Heart (tissue), 3 donors: ENCODE measurements around the gene NLRP10.

DNA sequence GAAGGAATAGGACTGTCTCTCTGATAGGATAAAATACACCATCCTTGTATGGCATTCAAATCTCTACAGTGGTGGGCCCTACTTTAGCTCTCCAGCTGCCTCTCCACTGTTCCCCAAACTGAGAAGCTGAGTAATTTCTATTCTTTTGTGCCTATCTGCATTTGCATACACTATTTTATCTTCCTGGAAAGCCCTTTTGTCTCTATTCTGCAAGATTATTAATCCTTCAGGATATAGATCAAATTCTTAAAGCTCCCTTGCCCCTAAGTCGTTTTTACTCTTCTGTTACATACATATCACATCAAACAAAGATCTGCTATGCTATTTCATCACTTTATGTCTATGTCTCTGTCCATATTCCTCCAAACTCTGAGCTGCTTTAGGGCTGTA, 7.5 kb downstream of the PPFIBP2 start:
- RAMPAGE, long total RNA, 2 experiments, result no peak in any of the 2 experiments

- RAMPAGE, long total RNA, 2 experiments, result no peak in any of the 2 experiments
Measured at GRCh38 chr11:7592598-7593281, 78.9 kb downstream of the PPFIBP2 start.

- RAMPAGE, long total RNA, 2 experiments, result no peak in any of the 2 experiments
Measured at GRCh38 chr11:7603814-7604676, 69.3 kb downstream of the CYB5R2 start.

DNA sequence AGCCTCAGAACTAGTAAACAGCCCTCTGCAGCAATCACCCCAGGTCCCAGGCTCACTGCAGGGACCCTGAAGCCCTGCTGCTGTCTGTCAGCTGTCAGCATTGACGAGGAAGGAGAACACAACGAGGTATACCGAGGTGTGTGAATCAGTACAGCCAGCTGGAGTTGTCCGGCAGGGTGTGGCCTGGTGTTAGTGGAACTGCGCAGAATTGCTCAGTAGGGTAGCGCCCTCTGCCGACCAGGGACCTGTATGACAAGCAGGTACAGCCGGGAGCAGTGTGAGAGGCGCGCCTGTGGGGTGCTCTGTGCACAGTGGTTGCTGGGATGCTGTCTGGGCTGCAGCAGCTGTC, 7.6 kb downstream of the CYB5R2 start:
- RAMPAGE, long total RNA, 2 experiments, result no peak in any of the 2 experiments

DNA sequence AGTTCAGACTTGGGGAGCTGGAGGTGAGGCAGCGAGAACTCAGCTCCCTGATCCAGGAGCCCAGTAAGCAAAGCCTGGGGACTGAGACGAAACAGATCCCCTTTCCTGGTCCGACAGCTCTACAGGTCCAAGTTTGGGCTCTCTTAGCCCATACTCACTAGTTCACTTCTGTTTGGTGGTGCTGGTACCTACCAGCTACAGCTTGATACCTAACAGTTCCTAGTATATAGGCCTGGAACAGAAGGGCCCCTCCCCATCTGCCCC, at the start of gene NLRP10:
Gene NLRP10, minus strand, starts transcription at position 199 of the 264 bp plus-strand sequence.
- RAMPAGE, long total RNA, 2 experiments, result no peak in any of the 2 experiments

DNA sequence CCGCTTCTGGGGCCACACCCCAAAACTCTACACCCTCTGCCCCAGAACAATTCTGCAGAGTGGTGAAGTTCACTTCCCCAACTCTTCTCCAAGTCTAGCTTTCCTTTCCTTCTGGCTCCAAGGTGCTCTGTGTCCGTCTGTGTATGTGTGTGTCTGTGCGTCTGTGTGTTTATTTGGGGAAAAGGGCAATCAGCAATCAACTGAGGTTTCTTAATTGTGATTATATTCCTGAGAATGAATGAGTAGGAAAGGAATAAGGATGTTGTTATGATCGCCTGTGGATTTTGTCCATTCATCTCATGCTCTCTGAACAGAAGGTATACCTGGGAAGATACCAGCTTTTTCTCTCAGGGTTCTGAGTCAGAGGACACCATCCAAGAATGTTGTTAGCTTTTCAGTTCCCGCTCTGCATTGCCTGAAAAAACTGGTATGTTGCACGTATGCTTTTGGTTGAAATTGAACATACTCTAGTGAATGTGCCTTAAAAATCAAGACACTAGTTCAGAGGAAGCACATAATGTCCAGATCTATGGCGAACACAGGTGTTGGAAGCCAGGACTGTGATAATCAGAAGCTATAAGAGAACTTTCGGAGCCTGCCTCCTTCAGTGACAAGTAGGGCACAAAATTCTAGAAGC, 23.4 kb downstream of the TUB start:
- RAMPAGE, long total RNA, 2 experiments, result no peak in any of the 2 experiments

DNA sequence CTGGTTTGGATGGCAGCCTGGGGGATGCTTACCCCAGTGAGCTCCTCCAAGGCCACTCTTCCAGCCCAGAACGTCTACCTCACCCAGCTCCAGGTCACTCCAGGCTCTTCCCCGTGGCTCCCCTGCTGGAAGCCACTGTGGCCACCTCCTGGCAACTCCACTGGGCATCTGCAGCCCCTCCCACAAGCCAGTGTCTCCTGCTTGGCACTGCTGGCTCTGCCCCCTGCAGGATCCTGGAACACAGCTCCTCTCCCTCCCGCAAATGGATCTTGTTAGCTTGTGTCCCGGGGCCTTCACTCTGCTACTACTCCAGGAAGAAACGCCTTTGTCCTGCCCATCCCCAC, 29.2 kb downstream of the LMO1 start:
- RAMPAGE, long total RNA, 2 experiments, result start-site peak on the minus strand in 1 of 2 experiments, centred at position 132 of the sequence, 11 reads per replicate

GRCh38 chr11:8282520-8283145, 19.0 kb upstream of the LMO1 start:
- RAMPAGE, long total RNA, 2 experiments, result no peak in any of the 2 experiments

DNA sequence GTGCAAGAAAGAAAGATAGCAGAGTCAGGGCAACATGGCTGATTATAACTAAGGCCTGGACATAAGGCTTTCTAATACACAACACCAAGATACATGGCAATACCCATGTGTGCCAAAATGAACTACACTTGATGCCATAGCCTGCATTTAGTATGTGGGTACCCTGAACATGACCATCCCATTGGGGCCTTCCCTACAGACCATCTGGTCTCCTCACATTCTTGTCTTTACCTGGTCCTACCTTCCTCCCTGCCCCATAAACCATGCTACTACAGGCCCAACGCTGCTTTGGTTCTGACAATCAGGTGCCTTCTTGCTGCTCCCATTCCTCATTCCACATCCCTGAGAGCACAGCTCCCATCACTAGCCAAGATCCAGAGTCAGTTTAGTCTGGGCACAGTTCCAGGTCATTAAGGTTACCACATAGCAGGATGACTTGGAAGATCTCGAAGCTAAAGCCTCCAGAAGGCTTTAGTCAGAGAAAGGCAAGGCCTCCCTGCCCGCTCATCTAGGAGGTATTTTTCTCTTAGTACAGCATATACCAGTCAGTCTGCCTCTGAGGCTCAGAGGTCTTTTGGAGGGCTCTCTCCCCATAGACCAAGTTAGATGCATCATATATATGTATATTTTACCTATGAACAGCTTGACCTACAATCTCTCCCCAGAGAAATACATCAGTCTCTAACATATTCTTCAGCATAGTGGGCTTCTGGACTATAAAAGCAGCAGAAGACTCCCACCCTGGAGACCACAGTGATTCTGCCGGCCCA, 30.4 kb downstream of the TRIM66 start:
- RAMPAGE, long total RNA, 2 experiments, result no peak in any of the 2 experiments

DNA sequence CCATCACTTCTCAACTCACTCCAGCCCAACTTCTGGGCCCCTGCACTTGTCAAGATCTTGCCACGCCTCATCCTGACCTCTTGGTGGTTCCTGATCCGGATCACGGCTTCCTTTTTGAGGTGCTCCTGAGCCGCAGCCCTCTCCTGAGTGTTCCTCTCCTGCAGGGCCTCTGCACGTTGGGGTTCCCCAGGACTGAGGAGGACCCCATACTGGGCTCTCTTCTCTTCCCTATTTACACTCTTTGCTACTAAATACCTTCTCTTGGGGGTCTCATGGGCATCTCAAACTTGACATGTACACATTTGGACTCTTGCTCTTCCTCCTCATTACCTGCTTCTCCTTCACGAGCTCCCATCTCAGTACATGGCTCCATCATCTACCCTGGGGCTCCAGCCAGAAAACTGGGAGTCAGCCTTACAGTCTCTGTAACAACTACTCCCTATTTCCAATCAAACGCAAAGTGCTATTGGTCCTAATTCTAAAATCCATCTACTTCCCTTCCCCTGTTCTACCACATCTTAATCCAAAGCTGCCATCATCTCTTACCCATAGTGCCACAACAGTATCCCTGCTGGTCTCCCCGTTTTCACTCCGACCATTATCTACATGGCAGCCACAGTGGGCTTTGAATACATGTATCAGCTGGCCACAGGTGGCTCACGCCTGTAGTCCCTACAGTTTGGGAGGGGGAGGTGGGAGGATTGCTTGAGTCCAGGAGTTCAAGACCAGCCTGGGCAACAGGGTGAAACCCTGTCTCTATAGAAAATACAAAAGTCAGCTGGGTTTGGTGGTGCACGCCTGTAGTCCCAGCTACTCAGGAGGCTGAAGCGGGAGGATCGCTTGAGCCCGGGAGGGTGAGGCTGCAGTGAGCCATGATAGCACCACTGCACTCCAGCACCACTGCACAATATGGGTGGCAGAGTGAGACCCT, 23.0 kb downstream of the RPL27A start:
- RAMPAGE, long total RNA, 2 experiments, result no peak in any of the 2 experiments

- RAMPAGE, long total RNA, 2 experiments, result no peak in any of the 2 experiments
Measured at GRCh38 chr11:8707351-8708357, 25.1 kb downstream of the RPL27A start.

- RAMPAGE, long total RNA, 2 experiments, result no peak in any of the 2 experiments
Measured at GRCh38 chr11:8812474-8812868, 2.0 kb upstream of the DENND2B start.

GRCh38 chr11:8913887-8914405, 3.0 kb downstream of the AKIP1 start:
- RAMPAGE, long total RNA, 2 experiments, result no peak in any of the 2 experiments

DNA sequence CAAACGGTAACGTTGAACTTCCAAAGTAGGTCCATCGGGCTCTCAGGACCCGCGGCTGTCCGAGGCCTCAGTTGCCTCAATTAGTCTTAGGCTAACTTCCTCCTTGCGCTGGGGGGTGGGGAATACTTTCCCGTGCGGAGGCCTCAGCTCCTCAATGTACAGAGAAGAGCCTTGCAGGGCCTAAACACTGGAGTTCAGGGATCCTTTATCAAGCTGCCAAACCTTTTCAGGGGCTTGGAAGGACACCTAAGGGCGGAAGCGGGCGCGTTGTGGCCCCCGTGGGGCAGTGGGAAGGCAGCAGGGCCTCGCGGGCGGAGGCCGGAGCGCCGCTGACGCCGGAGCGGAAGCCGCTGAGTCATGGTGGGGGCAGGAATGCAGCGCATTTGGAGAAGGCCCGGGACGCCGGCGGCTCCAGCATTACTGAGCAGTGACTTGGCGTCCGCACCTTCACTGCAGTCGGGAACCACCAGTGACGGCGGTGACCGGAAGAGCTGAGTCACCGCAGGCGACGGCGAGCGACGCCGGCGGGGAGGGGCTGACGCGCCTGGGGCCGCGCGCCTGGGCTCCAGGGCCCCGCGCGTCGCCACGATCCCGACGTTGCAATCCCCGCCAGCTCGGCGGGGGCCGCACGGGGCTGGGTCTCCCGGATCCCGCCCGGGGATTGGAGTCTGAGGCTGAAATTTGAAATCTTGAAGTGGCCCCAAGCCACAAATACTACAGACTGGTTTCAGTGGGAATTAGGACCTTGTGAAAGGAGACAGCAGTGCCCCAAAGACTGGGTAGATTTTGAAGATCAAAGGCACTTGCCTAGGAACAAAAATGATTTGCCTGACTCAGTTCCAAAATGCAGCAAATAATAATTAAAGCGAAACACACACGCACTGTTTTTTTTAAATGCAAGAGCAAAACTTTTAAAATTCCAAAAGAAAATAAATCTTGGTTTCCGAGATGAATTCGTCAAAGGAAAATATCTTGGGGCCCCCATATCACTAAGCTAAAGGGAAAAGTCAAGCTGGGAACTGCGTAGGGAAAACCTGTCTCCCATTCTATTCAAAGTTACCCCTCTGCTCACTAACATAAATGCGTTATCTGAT, 20.1 kb upstream of the IPO7 start:
- RAMPAGE, long total RNA, 2 experiments, result no peak in any of the 2 experiments

GRCh38 chr11:9535288-9535448, 38.3 kb upstream of the WEE1 start:
- RAMPAGE, long total RNA, 2 experiments, result no peak in any of the 2 experiments

GRCh38 chr11:9575718-9576443, 2.4 kb downstream of the WEE1 start:
- RAMPAGE, long total RNA, 2 experiments, result start-site peak on the plus strand in 1 of 2 experiments, at chr11:9575790-9575796 at its widest, 80 reads per replicate

DNA sequence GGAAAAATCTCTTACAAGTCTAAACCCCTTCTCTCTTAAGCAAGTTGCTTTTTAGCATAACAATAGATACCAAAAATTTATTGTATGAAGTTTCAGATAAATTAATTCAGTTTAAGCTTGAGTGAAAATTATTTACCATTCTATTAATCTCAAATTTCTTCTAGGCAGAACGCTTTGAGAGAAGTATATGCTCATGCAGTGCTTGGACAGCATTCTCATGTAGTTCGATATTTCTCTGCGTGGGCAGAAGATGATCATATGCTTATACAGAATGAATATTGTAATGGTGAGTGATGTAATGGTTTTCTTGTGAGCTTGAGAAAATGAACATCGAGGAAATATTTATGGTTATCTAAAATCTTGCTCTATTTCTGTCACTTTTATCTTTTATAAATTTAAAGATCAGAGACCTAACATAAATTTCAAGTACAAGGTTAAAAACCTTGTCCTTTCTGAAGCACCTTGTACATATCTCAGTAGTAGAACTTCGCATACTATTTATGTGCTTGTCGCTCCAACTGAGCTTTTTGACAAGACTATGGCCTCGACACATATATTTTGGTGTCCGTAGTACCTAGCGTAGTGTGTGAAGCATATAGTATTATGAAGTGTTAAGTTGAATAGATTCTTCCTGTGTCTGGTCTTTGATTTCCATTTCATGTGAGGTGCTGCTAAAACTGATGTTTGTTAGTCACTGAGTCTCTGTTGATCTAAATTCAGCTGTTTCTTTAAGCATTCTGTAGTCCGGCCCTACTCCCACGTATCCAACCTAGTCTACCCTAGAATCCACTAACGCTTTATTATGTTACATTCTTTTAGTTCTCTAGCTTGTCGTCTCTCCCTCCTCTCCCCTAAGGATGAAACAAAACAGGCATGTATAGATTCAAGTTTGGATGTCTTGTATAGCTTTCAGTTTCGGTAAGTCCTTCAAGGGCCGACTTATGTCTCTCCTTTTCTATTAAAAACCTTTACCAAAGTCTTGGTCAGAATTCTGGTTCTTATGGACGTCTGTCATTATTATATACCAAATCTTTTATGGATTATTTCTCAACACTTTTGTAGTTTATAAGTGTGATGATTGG, 3.8 kb downstream of the WEE1 start:
- RAMPAGE, long total RNA, 2 experiments, result no peak in any of the 2 experiments

DNA sequence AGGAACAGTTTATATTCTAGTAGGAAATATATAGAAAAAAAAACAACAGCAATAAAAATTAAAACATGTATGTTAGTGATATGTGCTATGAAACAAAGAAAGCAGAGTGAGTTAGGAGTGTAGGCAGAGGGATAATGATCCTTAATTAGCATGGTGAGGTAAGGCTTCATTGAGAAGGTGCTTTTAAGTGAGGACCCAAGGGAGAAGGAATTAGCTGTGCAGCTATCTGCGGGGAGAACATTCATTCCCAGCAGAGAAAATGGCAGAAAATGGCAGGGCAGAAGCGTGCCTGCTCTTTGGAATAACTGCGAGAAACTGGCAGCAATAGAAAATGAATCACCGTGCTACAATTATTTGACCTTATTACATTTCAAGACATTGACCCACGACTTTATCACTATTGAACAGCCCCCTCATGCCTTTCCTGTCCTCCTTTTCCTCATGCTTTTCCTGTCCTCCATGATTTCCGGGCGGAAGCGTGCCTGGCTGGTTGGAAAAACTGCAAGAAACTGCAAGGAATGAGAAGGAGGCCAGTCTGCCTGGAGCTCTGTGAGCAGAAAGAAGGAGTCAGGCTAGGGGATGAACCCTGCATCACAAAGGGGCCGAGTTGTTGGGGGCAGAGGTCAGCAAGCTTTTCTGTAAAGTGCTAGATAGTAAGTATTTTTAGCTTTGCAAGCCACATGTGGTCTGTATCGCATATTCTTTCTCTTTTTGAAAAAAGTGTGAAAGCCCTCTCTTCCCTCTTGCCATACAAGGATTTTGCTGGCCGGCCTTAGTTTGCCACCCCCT, 37.2 kb upstream of the SWAP70 start:
- RAMPAGE, long total RNA, 2 experiments, result no peak in any of the 2 experiments

DNA sequence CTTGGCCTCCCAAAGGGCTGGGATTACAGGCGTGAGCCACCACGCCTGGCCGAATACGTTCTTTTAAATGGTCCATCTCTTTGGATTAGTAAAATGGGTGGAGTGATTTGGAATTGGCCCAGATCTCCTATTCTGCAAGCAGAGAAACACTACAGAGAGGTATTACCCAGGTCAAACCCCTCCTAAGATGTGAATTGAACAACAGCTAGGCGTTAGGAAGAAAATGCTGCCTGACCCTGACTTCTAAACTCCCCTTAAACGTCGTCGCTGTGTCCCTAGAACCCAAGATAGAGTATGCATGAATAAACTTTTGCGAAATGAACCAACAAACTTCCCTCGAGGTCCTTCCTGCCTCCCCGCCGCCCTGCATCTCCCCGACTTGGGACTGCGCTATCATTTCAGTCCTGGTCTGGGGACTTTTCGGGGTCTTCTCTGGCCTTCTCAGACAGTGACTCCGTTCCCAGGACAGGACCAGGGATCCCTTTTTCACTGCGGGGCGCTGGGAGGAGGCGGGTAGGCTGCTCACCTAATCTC, 513 bp upstream of the SWAP70 start:
- RAMPAGE, long total RNA, 2 experiments, result no peak in any of the 2 experiments

- RAMPAGE, long total RNA, 2 experiments, result no peak in any of the 2 experiments
Measured at GRCh38 chr11:10187265-10187958, 106.6 kb downstream of the SBF2 start.